SJCRH30 (cell line): ENCODE measurements around the gene APOL6.

DNA sequence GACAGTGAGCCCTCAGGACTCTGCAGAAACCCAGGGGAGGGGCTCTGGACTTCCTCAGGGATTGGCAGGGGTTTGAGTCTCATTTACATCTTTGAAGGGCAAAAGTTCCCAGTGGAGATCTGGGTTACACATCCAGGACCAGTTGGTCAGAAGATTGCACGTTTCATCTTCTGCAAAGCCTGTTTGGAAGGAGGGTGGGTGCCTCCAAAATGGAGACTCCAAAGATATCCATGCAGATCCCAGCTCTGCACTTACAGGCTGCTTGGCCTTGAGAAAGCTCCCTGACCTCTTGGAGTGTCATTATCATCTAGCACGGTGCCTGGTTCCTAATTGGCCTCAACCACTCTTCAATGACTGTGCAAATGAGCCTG, 134.0 kb upstream of the ISX start:
- RAMPAGE, long total RNA = no peak

- RAMPAGE, long total RNA = no peak
Observed at GRCh38 chr22:35134613-35135164, 68.7 kb downstream of the ISX start.

DNA sequence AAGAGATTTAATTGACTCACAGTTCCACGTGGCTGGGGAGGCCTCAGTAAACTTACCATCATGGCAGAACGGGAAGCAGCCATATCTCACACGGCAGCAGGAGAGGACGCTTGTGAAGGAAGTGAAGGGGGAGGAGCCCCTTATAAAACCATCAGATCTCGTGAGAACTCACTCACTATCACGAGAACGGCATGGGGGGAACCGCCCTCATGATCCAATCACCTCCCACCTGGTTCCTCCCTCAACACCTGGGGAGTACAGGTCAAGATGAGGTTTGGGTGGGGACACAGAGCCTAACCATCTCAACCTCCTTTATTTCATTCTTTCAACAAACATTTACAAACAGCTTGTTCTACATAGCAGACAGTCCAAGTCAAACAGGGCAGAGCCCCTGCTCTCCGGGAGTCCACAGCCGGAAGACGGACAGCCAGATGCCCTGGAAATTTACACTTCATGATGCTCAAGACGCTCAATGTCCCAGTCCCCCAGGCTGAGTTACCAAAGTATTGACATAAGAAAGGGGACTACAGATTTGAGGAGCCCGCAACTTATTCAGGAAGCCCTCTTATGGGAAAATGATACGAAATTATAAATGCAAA, 26.3 kb upstream of the HMGXB4 start:
- RAMPAGE, long total RNA = no peak

GRCh38 chr22:35305569-35305976, 5.9 kb downstream of the TOM1 start:
- RAMPAGE, long total RNA = no peak

DNA sequence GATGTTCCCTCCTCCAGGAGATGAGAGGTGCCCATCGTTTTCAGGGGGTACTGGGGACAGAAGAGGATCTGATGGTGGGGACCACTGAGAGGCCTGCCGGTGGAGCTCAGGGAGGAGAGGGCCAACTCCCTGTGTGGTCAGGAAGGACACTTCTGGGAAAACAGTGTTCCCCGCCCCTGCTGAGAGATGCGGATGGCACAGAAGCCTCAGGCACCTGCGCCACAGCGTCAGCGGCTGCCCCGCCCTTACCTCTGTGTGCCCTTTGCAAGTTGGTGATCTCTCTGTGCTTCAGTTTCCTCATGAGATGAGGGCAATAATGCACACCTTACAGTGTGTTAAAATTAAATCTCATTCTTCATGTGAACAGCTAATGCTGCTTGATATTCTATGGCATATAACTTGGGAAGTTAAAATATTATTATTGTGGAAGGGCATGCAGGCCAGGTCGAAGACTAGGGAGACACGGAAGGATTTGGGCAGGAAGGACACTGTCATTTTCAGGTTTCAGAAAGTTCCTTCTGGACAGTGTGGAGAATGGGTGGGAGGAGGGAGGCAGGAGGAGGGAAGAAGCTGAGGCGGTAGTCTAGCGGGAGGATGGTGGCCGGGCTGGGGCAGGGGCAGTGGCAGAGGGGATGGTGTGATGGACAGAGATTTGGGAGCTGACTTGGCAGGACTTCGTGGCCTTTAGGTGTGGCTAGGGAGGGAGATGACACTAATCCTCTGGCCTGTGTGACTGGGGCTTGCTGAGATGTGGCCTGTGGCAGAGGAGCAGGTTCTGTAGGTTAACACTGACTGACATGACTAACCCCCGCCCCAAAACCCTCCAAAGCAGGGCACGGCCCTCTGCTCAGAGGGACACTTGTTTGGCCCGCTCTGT, 15.1 kb downstream of the TOM1 start:
- RAMPAGE, long total RNA = no peak

GRCh38 chr22:35409841-35410921, 10.2 kb downstream of the MCM5 start:
- RAMPAGE, long total RNA = no peak

DNA sequence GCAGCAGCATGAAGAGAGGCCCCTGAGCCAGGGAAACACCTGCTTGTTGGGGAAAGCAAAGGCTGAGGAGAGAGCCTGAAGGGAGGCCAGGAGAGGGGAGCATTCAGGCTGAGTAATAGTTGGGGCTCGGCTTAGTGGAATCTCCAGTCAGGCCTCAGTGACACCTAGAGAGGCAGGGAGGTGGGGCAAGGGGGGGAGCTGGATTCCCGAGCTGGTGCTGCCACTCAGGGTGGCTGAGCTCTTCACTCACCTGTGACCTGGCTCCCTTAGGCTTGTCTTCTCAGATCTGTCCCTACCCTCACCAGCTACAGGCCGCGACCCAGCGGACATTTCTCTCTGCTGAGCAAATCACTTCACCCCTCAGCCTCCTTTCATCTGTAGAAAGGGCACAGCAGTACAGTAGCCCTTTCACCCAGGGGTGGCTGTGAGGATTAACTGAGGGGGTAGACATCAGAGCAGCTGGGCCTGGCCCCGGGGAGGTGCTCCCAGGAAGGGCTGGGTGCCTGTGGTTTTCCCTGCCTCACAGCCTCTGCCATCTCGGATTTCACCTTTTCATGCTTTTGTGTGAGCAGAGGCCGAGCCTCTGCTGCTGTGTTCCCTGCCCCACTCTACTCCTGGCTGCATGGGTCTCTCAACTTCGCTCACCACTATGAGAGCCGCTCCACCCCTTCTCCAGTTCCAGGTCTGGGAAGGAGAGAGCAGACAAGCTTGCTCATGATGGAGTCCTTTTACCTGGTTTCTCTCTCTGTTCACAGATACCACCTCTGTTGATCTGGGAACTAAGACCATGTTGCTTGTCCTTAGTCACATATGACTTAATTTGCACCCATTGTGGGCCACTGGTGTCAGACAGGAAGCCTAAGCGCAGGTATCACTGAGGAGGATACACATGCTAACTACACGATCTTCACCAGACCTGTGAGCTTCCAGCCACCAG, 26.6 kb downstream of the MCM5 start:
- RAMPAGE, long total RNA = no peak

DNA sequence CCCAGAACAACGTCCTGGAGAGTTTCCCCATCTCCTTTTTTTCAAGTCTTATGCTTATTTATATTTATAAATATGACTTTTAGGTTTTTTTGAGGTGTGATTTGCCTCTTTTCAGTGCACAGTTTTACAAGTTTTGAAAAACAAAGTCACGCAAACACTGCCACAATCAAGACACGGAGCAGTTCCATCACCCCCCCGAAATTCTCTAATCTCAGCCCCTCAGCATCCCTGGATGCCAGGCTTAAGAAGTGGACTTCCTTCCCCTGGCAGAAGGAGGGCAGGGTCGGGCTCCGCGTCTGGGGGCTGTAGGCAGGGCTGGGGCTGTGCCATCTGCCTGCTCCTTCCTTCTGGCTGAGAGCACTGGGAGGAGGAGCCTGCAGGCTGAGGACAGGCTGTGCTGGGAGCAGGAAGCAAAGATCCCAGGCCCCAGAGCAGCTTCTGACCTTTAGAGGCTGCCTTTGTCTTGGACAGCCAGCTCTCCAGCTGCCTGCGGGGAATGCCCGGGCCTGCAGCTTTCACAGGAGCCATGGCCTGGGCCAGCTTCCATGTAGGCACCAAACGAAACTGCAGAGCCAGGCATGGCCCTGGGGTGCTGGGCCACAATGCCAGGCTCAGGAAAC, 67.7 kb downstream of the MCM5 start:
- RAMPAGE, long total RNA = no peak

GRCh38 chr22:35498209-35498476, 42.5 kb upstream of the RASD2 start:
- RAMPAGE, long total RNA = no peak

DNA sequence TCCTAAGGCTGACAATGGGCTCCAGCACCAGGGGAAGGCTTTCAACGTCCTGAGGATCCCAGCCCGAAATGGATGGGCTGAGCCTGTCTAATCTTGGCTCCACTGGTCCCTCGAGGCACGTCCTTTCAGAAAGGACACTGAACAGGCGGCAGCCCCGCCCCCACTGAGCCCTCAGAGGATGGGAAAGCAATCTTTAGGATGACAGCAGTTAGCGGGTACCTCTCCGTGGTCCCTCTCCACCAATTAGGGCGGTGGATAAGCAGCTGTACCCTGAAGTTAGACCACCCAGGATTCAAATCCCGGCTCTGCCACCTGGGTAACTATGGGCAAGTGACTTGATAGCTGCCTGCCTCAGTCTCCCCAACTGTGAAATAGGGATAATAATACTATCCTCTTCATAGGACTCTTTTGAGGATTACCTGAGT, 27.3 kb downstream of the RASD2 start:
- RAMPAGE, long total RNA = no peak

DNA sequence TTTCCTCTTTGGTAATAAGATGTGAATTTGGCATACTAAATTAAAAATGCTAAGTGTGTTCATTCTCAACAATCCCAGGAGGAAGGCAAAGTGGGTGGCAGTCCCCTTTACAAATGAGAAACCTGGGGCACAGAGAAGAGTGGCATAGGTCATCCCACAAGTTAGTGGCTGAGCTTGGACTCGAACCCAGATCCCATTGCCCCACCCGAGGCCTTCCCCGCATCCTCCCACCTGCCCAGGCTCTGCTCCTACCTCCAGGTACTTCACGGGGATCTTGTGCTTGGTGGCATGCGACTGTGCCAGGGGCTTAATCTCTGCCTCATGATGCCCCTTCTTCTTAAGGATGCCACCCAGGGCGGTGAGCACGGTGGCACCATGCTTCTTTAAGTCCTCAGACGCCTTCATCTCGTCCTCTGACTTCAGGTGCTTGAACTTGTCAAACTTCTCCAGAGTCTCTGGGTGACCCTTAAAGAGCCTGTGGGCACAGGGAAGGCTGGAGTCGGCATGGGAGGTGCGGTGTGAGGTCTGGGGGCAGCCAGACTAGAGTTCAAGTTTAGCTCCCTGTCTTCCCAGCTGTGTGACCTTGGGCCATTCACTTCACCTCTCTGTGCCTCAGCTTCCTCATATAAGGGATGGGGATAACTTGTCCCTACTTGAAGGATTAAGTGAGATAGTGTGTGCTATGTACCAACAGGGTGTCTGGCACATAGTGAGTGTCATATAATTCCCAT, 6.3 kb downstream of the MB start:
- RAMPAGE, long total RNA = no peak

- RAMPAGE, long total RNA = no peak
Observed at GRCh38 chr22:35623027-35623585, 6.0 kb upstream of the MB start.

DNA sequence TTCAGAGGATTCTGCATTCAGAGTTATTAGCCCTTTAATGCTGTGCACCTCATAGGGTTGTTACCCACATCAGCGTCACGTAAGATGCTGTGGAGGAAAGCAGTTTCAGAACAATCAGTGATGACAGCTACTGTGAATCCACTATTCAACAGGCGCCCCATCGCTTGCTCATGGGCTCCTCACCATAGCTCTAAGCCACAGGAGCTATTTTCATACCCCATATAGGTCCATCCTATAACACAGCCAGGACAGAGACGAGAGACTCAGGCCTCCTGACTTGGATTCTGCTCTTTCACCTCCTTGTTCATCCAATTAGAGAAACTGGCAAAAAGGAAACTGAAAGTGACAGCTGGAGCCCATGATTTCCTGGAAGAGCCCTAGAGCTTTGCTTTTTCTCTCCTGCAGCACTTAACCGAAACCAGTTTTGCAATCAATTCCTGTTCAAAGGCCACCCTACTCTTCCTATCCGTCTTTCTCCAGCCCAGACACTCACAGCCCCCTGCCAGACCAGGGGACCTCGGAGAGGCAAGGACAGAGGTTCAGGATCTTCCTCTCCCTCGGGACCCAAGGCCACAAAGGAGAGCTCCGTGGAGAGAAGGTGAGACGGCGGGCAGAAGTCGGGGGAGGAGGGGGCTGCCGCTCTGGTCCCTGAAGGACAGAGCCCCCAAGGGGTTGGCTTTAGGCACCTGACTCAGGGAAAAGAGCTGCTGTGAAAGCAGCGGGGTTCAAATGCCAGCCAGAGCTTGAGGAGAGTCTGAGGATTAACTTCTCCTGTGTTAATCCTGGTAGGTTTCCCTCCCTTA, at the start of gene APOL6:
APOL6 (plus strand) TSS at position 421 of the 803 bp plus-strand sequence.
- RAMPAGE, long total RNA = no peak

DNA sequence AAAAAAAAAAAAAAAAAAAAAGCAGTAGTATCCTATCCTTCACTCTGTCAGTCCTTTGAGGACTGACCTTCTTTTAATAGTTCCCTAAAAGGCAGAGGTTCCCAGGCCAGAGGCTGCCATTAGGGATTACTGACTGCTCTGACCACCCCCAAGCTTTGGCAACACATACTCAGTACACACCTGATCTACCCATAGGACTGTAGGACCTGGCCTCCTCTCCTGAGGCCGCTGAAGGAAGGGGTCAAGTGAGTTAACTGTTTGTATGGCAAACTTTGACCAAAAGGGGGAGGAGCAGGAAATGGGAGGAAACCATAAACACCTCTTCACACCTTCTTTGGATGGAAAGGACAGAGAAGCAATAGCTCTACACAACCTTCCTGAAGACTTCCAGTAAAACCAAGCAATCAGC, 103.9 kb downstream of the APOL5 start:
- RAMPAGE, long total RNA = no peak

GRCh38 chr22:35839770-35840850, 122.4 kb downstream of the APOL5 start:
- RAMPAGE, long total RNA = start-site peak on the minus strand at chr22:35840393-35840420, 79 and 84 reads in 2 replicates

DNA sequence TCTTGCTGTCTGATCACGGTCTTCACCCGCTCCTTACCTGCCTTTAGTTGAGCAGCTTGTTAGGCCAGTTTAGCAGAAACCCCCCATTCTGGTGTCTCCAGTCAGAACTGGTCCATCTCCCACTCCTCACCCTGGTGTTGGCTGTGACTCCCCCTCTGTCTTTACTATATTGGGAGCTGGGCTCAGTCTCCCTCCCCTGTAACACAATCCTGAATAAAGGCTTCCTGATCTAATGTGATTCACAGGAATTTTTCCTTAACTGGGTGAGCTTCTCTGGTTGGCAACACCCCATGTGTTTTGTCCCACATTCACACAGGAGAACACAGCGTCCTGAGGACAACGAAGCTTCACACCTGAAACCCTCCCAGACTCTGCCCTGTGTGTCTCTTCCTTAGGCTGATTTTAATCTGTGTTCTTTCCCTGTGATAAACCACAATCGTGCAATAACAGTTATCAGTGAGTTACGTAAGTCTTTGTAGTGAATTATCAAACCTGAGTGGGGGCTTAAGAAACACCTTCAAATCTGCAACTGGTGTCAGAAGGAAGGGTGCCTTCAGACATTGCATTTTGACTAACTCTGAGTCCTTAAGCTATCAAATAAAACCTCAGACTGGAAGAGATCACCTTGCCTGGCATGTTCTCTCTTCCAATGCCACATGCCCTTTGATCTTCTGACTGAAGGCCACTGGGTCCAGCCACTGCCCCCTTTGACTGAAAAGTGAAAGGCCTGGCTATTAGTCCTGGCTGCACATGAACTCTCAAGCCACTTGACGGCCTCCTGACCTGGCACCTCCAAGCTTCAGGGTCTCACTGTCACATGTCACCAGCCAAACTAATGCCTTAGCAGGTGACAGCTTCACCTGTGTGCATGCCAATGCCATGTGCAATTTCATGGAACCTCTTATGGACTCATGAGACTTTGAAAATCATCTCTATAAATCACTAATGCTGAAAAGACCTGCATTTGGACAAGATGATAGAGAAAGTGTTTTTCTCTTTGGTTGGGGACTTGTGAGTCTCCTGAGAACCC, 17.3 kb downstream of the APOL3 start:
- RAMPAGE, long total RNA = no peak

- RAMPAGE, long total RNA = no peak
Observed at GRCh38 chr22:36165416-36165678, 4.8 kb upstream of the APOL3 start.

DNA sequence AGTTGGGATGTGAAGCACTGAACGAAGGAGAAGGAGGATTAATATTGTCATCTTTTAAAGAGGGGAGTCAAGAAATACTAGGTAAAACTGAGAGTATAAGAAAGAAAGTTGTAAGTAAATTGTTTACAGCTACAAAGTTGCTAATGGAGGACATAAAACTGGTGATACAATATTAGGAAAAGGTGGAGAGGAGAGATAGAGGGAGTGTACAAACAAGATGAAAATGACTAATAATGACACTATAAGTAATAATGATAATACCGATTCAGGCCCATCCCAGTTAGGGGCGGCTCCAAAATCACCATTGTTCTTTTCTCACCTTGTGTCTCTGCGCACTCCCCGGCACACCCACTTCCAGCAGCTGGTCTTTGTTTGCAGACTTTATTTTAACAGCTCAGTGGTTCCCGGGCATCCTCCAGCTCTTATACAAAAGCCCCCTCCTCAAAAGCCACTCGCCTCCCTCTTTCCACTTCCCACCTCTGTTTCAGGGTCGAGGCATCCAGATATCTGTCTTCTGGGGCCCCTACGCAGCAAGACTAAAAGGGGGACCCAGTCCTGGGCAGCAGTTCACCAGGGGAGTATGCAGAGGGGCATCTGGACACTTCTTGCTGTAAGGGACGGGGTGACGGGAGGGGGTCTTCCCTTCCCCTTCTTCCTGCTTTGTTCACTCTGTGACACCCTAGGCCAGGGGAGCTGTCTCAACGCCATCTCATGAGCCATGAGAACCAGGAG, 2.9 kb downstream of the APOL2 start:
- RAMPAGE, long total RNA = no peak

- RAMPAGE, long total RNA = no peak
Observed at GRCh38 chr22:36258397-36259792, 6.0 kb downstream of the APOL1 start.

GRCh38 chr22:36295454-36295995, 42.6 kb downstream of the APOL1 start:
- RAMPAGE, long total RNA = no peak